Mesenchymal stem cell of Wharton's jelly (primary cell): ENCODE results near the gene FAM241A.

DNA sequence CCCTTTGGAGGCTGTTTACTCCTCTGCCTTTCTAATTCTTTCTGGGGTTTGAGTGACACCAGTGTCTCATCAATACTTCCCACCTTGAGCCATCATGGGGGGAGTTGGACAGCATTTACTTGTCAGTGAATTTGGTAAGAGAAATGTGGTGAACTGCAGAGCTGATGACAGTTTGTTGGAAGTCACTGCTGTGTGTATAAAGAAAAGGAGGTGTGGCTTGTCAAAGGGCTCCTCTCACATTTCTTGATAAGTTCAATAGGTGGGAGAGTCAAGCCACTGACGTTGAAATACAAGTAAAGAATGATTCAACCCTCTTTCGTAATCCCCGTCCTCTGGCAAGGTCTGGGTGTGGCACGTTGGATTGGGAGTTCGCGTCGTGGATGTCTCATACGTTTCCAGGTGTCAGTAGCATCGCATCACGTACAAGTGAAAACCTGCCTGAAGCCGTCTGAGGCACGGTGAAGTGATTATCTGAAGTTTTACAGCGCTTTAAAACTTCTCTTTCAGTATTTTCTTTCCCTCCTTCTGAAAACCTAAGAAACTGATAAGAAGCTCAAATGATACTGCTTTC is 76.3 kb downstream of the EGF start:
- CAGE, long polyA plus RNA: no peak

DNA sequence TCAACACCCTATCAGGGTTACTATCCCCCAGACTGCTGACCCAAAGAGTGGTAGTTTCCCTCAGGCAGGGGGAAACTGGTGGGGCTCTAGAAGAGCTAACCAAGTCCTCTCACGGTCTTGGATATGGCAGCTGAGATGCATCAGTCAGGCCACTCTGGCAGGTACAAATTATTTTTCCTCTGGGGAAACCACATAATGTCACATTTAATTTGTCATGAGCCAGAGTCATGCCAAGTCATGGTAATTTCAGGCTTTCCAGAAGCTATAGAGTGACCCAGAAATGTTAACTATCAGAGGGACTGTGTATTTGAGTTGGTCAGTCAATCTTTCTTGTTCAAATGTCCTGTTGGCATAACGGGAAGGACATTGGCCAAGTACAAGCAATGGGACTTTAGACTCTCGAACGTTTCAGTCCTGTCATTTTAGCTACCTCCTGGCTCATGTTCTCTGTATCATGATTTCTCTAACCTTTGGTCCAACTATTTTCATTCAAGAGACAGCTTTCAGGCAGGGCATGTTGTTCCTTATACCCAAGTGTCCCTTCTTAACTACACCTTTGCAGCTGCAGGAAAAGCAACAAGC is 142.4 kb downstream of the EGF start:
- CAGE, long polyA plus RNA: no peak

GRCh38 chr4:110287117-110287451 is 88.7 kb upstream of the ELOVL6 start:
- CAGE, long polyA plus RNA: no peak

GRCh38 chr4:110628655-110629126 is 5.8 kb upstream of the PITX2 start:
- CAGE, long polyA plus RNA: no peak

GRCh38 chr4:110632028-110632704 is 9.3 kb upstream of the PITX2 start:
- CAGE, long polyA plus RNA: no peak

DNA sequence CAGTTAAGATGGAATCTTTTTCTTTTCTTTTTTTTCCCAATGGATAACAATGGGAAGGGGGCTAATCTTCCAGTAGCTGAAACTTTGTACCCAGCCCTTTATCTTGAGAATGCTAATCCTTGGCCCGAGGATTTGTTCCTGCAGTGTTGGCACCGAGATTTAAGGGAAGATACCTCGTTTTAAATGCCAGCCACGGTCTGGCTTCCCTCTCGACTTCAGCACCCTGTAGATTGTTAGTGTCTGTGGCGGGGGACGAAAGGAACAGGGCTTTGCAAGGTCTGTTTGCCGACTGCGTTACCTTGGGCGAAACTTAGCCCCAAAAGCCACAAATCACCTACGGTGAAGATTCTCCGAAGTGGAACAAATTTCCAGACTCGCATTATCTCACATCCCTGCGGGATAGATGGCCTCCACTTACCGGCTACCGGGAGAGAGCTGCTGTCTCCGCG is 13.5 kb upstream of the PITX2 start:
- CAGE, long polyA plus RNA: no peak

GRCh38 chr4:112145372-112146566 is at the start of gene FAM241A:
Gene FAM241A, plus strand, starts transcription at chr4:112145454.
- CAGE, long polyA plus RNA: no peak

GRCh38 chr4:112231183-112231686 is 352 bp upstream of the AP1AR start:
- CAGE, long polyA plus RNA: no peak

DNA sequence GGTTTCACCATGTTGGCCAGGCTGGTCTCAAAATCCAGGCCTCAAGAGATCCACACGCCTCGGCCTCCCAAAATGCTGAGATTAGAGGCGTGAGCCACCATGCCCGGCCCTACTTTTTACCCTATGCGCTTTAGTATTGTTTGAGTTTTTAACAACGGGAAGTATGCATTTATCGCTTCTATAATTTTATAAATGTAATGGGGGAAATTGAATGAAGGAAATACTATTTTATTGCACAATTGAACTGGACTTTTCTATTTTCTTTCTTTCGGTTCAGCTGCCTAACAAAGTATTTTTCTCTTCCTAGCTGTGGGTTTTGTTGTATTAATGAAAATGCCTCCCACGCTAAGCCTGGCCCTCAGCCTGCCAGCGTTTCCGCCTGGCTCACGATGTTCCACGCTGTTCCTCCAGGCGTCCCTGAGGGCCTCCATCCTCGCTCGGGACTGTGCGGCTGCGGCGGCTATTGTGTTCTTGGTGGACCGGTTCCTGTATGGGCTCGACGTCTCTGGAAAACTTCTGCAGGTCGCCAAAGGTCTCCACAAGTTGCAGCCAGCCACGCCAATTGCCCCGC is 104.5 kb downstream of the NEUROG2 start:
- CAGE, long polyA plus RNA: no peak

DNA sequence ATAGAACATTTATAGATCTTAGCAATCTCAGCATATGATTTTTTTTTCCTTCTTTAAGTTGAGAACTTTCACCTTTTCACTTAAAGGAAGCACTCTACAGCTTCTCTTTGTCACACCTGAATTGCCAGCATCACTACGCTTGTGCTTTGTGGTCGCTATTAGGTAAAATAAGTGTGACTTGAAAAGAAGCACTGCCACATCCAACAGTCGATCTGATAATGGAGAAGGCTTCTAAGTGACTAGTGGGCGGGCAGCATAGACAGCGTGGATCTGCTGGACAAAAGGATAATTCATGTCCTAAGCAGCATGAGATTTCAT is 93.2 kb upstream of the ANK2 start:
- CAGE, long polyA plus RNA: no peak

DNA sequence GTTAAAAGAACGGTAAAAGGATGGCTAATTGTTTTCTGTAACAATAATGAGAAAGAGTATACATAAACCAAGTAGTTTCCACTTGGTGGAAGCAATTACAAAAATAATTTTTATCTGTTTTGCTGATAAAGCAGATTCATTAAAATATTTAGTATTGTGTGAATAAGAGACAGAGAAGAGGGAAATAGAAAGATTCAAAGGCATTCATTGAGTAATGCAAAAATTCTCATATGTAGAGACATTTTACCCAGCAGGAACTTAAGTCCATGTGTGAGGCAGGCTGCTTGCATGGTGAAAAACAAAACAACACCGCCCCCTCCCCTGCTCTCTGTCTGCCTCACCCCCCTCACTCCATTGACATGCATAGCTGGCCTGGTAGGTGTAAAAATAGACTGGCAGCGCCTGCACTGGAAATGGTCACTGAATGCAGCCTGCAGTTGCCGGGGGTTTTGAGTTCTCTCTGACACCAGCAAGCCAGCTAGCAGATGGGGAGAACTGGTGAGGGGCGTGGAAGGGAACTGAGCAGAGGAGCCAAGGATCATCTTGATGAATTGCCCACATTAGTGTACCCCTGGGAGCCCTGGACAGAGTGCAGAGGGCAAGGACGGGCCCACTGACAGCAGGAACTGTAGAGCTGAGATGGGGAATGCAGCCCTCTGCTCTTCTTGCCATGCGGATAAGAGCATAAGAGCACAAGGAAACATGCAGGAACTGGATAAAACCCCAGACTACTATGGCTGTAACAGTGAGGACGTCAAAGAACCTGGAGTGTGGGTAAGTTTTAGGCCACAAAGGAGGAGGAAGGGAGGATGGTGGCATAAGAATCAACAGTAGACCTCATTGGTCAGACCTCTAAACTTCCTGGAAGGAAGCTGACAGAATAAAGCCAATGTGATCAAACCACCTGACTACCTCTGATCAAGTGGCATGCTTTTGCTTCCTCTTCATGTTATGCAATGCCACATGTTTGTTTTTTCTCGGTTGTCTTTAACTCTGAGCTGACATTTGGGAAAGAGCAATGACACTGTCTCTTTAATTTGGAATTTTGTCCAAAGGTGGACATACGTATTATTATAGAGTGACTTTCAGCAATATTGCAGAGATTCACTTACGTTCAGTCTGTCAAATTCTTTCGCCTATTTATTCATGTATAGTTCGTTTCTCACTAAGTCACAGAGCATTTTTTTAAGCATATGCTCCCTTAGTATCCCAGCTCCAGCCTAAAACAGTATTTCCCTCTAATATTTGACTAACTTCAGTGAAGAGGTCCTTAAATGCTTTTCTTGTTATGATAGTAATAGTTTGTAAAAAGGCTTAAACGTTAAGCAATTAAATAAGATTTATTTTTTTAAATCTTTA is 96.3 kb downstream of the ANK2 start:
- CAGE, long polyA plus RNA: no peak

DNA sequence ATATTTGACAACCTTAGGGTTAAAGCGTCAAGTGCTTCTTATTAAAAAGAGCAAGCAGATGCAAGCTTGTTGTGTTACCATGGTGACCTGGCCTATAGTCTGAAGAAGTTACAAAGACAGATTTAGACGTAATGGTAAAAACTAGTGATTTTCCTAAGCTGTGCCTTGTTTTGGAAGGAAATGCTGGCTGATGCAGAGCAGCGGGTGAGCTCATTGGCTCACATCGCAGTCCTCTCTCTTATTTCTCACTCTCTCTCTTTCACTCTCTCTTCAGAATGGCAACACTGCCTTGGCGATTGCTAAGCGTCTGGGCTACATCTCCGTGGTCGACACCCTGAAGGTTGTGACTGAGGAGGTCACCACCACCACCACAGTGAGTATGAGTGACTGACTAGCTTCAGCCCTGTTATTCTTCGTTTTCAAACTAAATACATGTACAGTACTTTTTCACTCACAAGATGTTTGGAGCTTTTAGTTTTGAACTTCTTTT is 243.8 kb downstream of the ANK2 start:
- CAGE, long polyA plus RNA: no peak

DNA sequence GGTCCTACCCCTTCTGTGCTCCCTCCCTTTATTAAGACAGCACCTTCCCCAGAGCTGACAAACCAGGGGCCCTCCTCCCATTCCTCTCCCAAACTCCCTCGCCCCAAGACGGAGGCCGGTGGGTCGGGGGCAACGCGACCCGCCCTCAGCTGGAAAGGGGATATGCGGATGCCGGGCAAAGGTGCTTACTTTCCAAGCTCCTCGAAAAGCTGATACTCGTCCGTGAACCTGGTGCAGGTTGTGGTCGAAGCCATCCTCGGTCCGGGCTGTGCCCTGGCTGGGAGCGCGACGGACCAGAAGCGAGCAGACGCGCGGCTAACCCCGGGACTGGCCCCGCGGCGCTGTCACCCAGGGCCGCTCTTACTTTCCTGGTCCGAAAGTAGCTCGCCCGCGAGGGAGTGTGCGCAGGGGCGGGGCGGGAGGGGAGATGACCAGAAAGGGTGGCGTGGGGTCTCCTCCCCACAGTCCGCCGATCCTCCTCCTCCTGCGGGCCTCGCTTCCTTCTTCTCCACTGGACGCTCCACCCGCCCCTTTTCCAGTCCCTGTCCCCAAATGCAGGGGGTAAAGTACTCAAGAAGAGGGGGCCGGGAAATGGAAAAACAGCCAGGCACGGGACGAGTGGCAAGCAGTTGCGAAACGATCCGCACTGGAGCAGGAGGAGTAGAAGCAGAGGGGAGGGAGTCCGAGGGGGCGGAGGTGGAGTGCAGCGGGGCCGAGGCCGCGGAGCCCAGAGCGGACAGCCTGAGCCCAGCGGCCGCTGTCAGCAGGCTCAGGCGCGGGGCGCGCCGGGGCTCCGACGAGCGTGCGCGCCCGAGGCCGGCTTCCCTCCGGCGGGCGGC is 504 bp downstream of the CAMK2D start:
- CAGE, long polyA plus RNA: no peak

- CAGE, long polyA plus RNA: no peak
These were observed 77.5 kb downstream of the ARSJ start for GRCh38 chr4:113901737-113902623.

DNA sequence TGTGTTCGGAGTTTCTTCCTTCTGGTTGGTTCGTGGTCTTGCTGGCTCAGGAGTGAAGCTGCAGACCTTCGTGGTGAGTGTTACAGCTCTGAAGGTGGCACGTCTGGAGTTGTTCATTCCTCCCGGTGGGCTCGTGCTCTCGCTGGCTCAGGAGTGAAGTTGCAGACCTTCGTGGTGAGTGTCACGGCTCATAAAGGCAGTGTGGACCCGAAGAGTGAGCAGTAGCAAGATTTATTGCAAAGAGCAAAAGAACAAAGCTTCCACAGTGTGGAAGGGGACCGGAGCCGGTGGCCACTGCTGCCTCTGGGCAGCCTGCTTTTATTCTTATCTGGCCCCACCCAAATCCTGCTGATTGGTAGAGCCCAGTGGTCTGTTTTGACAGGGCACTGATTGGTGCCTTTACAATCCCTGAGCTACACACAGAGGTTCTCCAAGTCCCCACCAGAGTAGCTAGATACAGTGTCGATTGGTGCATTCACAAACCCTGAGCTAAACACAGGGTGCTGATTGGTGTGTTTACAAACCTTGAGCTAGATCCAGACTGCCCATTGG is 65.4 kb upstream of the NDST4 start:
- CAGE, long polyA plus RNA: no peak

DNA sequence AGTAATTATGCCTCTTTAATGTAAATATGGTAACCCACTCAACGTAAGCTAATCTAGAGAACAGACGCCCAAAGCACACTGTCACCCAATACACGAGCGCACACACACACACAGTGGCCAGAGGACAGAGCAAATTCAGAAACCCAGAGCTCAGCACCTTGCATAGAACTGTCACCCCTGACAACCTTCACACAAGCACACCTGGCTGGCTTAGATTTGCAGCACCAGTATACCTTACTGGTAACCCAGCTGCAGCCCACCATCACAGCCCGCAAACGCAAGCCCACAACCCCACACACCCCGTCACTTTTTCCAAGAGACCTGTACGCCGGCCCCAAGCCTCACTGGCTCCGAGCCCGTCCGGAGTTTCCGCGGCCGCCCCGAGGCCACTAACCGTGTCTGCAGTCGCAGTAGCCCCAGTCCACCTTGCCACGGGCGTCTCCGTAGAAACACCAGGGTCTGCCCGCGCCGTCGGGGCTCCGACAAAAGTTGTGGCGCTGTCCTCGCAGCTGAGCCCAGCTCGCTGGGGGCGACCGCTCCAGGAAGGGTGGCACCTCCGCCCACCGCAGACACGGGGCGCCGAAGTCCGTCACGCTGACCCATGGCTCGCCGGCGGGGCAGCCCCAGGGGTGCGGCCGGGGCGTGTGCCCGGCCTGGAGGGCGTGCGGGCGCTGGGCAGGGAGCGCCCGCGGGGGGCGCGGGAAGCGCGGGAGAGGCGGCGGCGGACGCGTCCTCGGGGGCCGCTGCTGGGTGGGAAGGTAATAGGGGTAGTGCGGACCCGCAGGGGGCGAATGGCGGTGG is 778 bp downstream of the PRSS12 start:
- CAGE, long polyA plus RNA: no peak

GRCh38 chr4:118770254-118770856 is 65.6 kb downstream of the SEC24D start:
- CAGE, long polyA plus RNA: no peak

DNA sequence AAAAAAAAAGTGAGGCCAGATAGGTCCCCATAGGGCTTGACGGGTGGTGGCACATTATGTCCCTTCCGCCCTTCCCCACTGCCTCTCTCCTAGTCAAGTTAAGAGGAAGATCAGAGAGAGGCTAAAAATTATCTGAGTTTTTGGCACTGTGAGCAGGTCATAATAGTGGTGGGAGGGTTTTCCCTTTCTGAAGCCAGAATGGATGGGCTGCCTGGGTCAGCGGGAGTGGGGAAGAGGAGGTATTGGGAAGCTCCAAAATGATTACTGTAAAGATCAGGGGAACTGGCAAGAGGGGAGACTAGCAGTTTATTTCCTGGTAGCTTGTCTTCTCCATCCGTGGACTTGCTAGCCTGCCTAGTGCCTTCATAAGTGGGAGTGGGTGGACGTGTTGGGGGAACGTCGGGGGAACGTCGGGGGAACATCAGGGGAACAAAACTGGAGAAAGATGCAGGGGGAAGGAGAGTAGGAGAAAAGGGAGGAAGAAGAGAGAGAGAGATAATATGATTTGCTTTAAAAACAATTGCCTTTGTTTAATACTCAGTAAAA is 5.6 kb downstream of the SYNPO2 start:
- CAGE, long polyA plus RNA: no peak

DNA sequence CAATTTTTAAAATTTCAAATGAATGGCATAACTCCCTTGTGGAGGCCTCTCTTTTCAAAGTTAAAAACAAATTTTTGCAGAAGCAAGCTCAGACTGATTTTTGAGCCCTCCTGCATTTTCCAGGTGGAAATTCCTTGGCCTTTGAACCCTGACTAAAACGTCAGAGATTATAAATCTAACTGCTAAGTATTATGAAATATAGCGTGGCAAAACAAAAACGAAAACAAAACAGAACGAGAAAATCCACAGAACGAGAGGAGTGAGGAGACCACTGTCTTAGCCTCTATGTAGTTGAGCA is 80.0 kb downstream of the SYNPO2 start:
- CAGE, long polyA plus RNA: no peak

DNA sequence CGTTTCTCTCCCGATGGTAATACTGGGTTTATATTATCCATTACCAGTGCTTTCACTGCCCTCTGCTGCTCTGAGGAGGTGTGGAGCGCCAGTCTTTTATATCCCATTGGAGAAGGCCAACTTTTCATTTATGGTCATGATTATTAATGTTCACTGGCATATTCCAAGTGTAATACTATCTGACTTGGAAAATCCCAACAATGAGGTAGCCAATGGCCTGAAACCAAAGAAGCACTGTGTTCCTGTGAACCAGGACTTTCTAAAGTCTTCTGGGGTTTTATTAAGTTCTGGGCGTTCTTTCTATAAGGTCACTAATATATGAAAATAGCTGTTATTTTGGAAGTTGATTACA is 80.7 kb downstream of the SYNPO2 start:
- CAGE, long polyA plus RNA: no peak